Monocyte (primary cell): ENCODE data around the gene CC2D1B.

- PRO-cap, 2 experiments = no peak in any of the 2 experiments
These were observed 506.1 kb upstream of the BEND5 start for GRCh38 chr1:49282760-49283261.

DNA sequence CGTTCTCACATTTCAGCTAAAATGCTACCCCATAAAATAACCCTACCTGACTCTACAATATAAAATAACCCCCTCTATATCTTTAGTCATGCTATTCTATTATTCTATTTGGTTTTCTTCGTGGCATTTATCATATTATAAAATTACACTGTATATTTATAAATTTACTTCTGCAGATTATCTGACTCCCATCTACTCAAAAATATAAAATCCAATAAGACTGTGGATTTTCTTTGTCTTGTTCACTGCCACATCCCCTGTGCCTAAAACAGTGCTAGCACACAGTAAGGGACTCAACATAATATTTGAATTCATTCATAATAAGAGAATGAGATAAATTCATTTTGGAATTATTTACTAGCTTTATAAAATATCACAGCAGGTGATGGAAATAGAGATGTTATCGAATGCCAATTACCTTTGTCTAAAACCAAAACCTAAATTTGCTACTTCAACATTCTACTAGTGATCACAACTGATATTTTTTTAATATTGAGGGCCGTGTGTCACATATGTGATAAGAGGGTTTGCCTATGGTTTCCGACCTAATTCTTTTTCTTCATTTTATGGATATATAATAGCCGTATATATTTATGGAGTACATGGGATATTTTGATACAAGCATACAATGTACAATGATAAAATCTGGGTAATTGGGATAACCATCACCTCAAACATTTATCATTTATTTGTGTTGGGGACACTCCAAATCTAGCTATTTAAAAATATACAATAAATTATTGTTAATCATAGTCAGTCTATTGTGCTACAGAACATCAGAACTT lies 117.2 kb downstream of the FAF1 start:
- PRO-cap, 2 experiments = no peak in any of the 2 experiments

DNA sequence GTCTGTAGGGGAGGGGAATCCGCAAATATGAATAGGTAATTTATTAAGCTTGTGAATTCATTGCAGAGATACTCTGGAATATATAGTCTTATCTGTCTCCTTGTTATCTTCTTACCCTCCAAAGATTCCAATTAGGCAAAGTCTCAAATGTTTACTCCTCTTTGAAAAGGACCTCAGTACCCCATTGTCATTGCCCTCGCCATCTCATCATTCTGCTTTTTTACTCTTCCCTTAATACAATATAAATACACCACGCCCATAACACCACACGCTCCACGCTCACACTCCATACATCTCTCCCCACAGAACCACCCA lies 1.0 kb downstream of the FAF1 start:
- PRO-cap, 2 experiments = no peak in any of the 2 experiments

- PRO-cap, 2 experiments = peak in 1 of 2 experiments; most common plus-strand start chr1:51235285 (in 1)
These were observed 1.2 kb upstream of the RNF11 start for GRCh38 chr1:51234696-51235454.

DNA sequence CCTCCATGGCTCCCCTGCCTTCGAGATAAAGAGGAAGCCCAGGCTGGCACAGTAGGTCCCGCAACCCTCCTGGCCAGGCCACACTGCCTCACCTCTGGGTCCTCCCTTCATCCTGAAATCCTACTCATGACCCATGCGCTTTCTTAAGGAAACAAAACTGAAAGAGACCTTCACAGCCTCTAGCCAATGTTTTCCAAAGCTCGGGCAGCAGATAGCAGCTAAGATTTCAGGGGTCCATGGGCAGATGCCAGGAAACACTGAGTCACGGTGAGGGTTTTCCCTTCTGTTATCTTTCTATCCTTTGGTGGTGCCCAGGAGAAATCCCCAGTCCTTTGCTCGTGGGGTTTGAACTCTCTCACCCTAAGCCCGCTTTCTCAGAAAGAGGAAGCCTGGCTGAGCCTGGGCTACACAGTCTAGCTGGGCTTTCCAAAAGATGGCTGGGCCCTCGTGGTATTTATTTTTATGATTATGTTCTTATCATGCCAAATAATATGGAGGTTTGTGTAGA lies 26.6 kb downstream of the TTC39A start:
- PRO-cap, 2 experiments = no peak in any of the 2 experiments

- PRO-cap, 2 experiments = peak in 1 of 2 experiments; most common plus-strand start chr1:51620701 (in 1)
These were observed 3.2 kb downstream of the OSBPL9 start for GRCh38 chr1:51619731-51620863.

- PRO-cap, 2 experiments = no peak in any of the 2 experiments
These were observed 44.1 kb downstream of the OSBPL9 start for GRCh38 chr1:51660973-51661320.

DNA sequence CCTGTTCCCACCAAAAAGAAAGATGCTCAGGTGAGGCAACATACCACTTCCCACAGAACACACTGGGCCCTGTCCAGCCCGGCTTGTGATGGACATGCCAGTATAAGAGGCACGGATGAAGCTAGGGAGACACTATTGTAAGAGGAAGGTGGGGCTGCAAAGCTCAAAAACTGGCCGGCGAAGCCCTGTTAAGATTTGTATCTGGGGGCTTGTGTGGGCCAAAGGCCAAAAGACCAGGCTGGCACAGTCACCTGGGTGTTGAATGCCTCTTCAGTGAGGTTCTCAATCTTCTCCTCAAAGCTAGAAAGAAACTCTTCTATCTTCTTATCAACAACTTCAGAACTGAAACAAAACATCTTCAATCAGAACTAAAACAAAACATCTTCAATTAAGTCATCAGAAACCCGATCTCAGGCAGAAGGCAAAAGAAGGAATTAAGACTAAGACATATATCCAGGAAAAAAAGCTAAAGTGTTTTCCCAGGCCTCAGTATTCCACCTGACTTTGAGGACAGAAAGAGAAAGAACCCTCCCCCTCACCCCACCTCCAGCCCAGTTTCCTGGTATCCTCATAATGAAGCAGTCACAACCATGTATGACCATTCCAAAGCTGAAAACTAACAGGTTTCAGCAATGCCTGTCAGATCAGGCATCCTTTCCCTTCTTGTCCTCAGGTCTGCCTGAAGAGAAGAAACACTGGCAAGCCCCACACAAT lies 87.7 kb downstream of the NRDC start:
- PRO-cap, 2 experiments = no peak in any of the 2 experiments

- PRO-cap, 2 experiments = no peak in any of the 2 experiments
These were observed 26.7 kb downstream of the RAB3B start for GRCh38 chr1:51963713-51964256.

GRCh38 chr1:52365970-52366683 lies at the start of gene CC2D1B:
Gene CC2D1B (minus strand): TSS chr1:52366205.
- PRO-cap, 2 experiments = peak in 2 of 2 experiments; most common plus-strand start chr1:52366237 (in 1); most common minus-strand start chr1:52366128 (in 1)

GRCh38 chr1:52403482-52404269 lies 547 bp downstream of the ORC1 start:
- PRO-cap, 2 experiments = no peak in any of the 2 experiments

DNA sequence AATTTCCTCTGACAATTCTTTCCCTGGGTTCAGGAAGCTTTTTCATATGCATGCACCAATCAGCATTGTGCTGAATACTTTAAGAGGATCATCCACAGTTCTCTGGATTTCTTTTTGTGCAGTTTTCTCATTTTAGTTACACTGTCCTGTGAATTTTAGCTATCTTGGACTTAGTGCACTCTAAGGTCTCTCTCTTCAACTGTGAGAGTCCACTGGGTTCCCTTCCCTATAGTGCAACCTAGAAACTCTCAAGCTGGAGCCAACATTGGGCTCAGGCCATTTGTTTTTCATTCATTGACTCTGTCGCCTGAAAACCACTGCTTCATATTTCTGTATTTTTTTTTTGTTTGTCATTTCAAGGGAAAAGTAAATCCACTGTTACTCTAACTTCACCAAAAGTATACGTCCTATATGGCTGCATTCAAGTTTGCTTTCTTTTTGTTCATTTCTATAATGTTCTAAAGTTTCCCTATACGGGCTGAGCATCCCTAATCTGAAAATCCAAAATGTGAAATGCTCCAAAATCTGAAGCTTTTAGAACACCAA lies 45.7 kb downstream of the TUT4 start:
- PRO-cap, 2 experiments = no peak in any of the 2 experiments

DNA sequence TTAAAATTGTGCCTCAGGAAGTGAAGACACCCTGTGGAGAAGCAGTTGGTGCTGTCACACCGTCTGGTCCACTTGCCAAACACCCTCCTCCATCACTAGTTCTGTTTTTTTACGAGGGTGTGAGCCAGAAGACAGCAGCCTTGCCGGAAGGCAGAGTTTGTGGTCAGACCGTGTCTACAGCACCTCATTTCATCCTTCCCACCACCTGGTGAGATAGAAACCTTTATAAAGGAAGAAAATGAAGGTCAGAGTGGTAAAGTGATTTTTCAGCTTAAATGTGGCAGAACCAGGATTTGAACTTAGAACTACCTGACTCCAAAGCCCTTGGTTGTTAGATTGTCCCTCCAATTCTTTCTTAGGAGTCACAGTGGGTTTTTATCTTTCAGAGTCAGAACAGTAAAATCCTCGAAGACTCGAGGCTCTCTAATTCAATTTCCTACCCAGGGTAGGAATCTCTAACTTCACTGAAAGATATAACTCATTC lies 4.6 kb downstream of the SHISAL2A start:
- PRO-cap, 2 experiments = peak in 2 of 2 experiments; most common plus-strand start position 153 of the sequence (in 2); most common minus-strand start position 74 of the sequence (in 2)

DNA sequence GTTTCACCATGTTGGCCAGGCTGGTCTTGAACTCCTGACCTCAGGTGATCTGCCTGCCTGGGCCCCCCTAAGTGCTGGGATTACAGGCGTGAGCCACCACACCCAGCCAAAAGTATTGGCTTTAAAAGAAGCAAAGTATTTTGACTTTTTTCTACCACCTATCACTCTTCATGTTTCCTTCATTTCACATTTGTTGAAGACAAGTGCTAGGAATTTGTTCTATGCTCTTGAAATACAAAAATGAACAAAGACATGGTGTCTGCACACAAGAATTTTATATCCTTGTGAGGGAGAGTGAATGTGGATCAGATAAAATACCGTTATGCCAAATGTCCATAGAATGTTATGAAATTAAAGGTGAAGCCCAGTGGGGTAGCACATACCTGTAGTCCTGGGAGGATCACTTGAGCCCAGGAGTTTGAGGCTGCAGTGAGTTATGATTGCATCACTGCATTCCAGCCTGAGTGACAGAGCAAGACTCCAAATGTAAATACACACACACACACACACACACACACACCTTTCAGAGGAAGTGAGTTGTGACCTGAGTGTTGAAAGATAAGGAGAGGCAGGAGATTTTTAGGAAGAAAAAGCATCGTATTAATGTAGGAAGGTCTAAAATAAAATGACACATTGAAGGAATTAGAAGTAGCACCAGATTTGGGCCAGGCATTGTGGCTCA lies 28.2 kb upstream of the ZYG11A start:
- PRO-cap, 2 experiments = no peak in any of the 2 experiments

GRCh38 chr1:52821319-52822335 lies 20.9 kb upstream of the ZYG11A start:
- PRO-cap, 2 experiments = no peak in any of the 2 experiments

DNA sequence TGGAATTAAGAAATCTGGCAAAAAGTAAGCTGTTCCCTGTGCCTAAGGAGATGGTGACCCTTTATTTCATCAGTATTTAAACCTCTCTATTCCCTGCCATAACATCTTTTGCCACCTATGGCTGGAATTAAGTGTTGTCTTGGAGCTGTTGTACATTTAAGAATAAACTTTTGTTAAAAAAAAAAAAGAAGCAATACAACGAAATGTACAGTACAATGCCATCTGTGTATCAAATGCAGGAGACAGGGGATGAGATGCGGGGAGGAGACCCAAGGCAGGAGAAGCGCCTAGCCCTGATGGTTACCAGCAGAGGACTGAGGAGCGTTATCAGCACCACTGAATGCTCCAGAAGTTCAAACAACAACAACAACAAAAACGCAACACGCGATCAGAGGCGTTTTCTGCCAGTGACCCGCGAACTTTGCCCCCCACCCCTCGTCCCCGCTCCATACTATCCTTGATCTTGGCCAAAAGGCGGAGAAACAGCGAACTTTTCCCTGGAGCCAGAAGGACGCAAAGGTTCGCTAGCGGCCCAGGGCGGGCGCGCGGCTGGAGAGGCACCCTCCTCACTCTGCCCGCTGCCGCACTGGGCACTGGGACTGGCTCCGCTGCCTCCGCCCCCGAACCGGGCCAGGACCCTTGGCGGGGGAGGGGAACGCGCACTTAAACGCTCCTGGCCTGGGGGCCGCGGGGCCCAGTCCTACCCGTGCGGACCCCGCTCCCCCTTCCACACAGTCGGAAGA lies 799 bp downstream of the ECHDC2 start:
- PRO-cap, 2 experiments = no peak in any of the 2 experiments

DNA sequence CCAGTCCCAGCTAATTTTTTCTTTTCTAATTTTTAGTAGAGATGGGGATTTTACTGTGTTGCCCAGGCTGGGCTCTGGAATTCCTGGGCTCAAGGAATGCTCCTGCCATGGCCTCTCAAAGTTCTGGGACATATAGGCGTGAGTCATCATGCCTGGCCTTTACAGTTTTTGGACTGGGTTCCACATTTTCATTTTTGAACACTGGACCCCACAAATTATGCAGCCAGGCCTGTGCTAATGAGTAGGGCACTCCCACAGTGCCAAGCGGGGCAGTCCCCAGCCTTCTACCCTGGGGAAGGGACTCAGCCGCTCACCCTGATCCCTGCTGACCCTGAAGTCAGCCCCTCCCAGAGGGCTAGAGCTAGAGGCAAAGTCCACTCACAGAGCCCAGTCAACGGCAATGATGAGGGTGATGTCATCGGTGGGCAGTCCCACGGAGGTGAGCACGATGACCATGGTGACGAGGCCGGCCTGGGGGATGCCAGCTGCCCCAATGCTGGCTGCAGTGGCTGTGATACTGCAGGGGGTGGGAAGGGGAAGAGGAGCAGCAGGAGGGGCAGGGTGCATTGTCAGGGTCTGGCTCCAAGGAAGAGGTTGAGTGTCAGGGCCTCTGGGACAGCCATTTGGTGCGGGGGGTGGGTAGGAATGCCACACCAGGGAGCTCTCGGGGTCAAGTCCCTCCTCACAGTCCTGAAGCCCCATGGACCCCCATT lies 27.6 kb downstream of the PODN start:
- PRO-cap, 2 experiments = no peak in any of the 2 experiments

- PRO-cap, 2 experiments = no peak in any of the 2 experiments
These were observed 31.3 kb downstream of the SLC1A7 start for GRCh38 chr1:53111071-53111665.

DNA sequence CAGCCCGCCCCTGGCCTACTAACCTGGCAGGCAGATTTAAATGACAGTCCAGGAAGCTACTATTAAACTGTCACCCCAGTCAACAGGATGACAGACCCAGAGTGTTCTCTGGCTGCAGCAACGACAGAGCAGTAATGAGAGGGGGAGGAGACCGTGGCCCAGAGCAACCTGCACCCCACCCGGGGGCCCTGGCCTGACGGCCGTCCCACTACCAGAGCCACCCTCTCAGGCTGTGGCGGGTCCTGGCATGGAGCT lies 31.3 kb downstream of the LRP8 start:
- PRO-cap, 2 experiments = no peak in any of the 2 experiments

DNA sequence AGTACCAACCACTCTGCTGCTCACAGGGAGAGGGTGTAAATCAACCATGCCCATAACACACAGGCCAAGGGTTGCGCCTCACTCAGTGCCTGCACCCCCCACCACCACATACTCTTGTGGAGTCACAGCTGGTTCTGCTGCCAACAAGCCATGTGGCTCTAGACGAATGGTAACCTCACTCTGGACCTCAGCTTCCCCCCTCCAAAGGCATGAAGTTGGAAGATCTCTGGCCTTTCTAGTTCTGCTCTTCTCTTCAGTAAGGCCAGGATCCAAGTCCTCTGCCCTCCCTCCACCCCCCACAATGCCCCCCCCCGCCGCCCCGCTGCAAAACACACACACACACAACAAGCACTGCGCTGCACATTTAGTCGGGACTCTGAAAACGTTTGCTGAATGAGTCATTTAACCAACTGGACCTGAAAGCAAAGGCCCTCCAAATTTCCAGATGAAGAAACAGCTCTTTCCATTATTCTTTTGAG lies 1.7 kb upstream of the GLIS1 start:
- PRO-cap, 2 experiments = no peak in any of the 2 experiments